Glomerular endothelial cell (primary cell): ENCODE measurements around a stretch of chr5.

- RAMPAGE, long total RNA = no peak
Measured at GRCh38 chr5:87267122-87267572, 536 bp upstream of the RASA1 start.

GRCh38 chr5:87278781-87279053, 11.0 kb downstream of the RASA1 start:
- RAMPAGE, long total RNA = no peak

DNA sequence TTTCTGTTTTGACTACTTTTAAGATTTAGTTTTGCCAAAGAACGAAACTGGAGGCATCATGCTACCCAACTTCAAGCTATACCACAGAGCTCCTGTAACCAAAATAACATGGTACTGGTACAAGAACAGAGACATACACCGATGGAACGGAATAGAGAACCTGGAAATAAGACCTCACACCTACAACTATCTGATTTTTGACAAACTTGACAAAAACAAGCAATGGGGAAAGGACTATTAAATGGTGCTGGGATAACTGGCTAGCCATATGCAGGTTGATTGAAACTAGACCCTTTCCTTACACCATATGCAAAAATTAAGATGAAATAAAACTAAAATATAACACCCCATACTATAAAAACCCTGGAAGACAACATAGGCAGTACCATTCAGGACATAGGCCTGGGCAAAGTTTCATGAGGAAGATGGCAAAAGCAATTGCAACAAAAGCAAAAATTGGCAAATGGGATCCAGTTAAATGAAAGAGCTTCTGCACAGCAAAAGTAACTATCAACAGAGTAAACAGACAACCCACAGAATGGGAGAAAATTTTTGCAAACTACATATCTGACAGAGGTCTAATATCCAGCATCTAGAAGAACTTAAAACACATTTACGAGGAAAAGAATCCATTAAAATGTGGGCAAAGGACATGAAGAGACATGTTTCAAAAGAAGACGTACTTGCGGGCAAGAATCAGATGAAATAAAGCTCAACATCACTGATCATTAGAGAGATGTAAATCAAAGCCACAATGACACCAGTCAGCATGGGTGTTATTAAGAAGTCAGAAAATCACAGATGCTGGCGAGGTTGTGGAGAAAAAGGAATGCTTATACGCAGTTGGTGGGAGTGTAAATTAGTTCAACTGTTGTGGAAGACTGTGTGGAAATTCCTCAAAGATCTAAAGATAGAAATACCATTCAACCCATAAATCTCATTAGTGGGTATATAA, 37.8 kb downstream of the RASA1 start:
- RAMPAGE, long total RNA = no peak

GRCh38 chr5:87352566-87353363, 60.0 kb downstream of the CCNH start:
- RAMPAGE, long total RNA = no peak

GRCh38 chr5:87385856-87386270, 26.9 kb downstream of the CCNH start:
- RAMPAGE, long total RNA = no peak

DNA sequence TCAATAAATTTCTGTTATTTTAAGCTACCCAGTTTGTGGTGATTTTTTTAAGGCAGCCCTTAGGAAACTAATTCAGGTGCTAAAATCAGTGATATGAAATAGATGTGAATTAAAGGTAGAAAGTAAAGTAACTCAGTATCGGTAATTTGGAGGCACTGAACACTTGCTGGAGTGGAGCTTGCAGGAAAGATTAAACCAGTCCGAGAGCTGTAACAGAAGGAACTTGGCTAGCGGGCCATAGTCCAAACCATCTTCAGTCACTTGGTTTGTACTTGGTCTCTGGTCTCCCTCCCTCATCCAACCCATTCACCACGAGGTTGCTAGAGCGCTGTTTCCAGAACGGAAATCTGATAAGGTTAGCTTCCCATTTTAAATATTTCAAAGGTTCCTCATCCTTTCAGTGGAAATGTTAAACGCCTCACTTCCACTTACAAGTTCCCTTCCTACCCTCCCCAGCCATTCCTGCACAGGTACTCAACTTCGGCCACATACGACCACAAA, 925 bp downstream of the CCNH start:
- RAMPAGE, long total RNA = no peak

DNA sequence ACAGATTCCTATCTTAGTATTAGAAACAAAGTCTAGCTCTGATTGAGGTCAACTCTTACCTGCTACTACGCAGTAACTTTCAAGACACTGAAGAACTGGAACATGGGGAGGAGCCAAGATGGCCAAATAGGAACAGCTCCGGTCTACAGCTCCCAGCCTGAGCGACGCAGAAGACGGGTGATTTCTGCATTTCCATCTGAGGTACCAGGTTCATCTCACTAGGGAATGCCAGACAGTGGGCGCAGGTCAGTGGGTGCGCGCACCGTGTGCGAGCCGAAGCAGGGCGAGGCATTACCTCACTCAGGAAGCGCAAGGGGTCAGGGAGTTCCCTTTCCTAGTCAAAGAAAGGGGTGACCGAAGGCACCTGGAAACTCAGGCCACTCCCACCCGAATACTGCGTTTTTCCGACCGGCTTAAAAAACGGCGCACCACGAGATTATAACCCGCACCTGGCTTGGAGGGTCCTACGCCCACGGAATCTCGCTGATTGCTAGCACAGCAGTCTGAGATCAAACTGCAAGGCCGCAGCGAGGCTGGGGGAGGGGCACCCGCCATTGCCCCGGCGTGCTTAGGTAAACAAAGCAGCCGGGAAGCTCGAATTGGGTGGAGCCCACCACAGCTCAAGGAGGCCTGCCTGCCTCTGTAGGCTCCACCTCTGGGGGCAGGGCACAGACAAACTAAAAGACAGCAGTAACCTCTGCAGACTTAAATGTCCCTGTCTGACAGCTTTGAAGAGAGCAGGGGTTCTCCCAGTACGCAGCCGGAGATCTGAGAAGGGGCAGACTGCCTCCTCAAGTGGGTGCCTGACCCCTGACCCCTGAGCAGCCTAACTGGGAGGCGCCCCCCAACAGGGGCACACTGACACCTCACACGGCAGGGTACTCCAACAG, 216.2 kb downstream of the TMEM161B start:
- RAMPAGE, long total RNA = no peak

- RAMPAGE, long total RNA = no peak
Measured at GRCh38 chr5:88141679-88142007, 127.0 kb downstream of the TMEM161B start.

DNA sequence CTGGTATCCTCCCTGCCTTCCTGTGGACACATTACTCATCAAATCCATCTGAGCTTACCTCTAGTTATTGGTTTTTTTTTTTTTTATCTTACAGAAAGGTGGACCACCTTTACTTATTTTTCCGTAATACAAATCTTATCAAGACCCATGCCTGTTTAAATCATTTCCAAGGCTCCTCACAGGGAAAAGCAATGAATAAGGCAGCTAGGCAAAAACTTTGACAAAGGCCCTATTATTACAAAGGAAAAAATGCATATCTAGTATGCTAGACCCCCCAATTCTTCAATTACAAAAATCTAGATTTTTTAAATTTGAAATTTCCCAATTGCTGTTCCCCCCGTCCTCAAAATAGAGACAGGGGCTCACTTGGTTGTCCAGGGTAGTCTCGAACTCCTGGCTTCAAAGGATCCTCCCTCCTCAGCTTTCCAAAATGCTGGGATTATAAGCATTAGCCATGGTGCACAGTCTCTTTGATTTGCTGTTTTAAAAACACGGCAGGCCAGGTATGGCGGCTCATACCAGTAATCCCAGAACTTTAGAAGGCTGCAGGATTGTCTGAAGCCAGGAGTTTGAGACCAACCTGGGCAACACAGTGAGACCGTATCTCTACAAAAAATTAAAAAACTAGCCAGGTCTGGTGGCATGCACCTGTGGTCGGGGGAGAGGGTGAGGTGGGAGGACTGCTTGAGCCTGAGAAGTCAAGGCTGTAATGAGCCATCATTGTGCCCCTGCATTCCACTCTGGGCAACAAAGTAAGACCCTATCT, 39.0 kb downstream of the TMEM161B start:
- RAMPAGE, long total RNA = no peak

DNA sequence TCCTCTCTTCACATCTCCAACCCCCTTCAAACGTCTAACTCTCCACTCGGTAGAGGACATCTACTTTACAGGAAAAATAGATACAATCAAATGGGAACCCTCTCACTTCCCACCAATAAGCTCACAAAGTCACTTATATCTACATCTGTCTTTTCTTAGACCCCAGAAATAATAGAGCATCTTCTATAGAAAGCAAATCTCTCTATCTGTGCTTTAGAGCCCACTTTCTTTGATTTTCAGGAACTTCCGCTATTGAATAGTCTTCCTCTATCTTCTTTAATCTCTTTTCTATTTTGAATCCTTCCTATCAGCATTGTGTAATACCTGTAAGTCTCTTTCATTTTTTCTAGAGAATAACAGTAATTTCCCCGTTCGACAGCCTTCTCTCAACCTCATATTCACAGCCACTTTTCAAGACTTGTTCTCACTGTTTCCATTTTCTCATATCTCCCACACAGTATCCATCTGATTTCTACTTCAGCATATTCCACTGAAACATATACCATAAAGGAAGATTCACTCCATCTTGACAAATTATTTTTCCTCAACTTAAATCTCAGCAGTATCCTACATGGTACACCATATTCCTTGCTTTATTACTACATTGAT, 26.8 kb downstream of the TMEM161B start:
- RAMPAGE, long total RNA = no peak

GRCh38 chr5:88268311-88268695, 342 bp downstream of the TMEM161B start:
- RAMPAGE, long total RNA = no peak

GRCh38 chr5:88825261-88825549, 57.8 kb downstream of the MEF2C start:
- RAMPAGE, long total RNA = no peak

DNA sequence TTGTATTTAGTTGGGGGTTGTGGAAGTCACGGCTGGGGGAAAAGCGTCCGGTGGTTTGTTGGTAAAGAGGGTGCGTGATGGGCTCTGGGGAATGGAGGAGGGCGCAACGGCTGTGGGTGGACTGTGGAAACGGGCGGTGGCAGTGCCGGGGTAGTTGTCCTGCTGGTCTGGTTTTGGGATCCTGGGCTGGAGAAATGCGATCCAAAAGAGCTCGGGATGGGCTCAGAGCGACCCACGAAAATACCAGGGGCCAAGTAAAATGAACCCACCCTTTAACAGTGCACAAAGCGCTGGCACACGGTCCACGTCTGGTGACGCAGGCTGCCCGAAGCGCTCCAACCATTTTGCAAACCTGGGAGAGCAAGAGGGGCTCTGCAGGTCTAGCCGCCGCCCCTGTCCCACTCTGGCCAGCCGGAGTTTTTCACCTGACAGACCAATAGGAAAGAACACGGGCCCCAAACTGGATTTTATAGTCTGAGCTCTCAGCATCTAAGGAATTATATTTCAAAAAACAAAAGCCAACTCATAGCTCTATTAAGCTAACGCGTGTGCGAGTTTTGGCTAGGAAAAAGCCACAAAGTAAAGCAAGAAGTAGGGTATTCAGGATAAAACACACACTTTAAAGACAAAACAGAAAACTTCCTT, 6.8 kb upstream of the MEF2C start:
- RAMPAGE, long total RNA = no peak

- RAMPAGE, long total RNA = no peak
Measured at GRCh38 chr5:89302810-89303412, 419.9 kb upstream of the MEF2C start.

- RAMPAGE, long total RNA = no peak
Measured at GRCh38 chr5:90408412-90408945, 1.1 kb downstream of the CETN3 start.

- RAMPAGE, long total RNA = no peak
Measured at GRCh38 chr5:90871268-90872272, 313.0 kb downstream of the ADGRV1 start.

GRCh38 chr5:90878640-90879218, 320.1 kb downstream of the ADGRV1 start:
- RAMPAGE, long total RNA = no peak

GRCh38 chr5:90915528-90915842, 356.9 kb downstream of the ADGRV1 start:
- RAMPAGE, long total RNA = no peak

DNA sequence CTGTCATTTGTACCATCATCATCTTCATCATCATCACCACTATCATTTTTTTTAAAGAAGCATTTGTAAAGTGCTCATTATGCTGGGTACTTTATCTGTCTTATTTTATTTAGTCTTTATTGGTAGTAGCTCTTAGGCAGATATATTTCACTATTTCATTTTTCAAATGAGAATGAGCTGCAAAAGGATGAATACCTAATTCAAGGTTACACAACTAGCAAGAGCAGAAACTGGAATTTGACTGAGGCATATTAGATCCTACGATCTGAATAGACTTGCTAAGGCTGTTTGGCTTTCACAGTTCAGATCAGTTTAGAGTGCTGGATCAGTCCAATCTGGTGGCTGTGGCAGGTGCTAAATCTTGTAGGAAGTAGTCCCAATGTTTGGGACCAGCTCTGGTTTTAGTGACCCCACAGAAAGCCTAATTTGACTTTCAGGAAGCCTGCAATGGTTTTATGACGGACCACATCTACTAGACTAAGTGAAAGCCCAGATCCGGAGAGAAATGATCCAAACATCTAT, 359.3 kb downstream of the ADGRV1 start:
- RAMPAGE, long total RNA = no peak

- RAMPAGE, long total RNA = no peak
Measured at GRCh38 chr5:91120343-91120621, 262.8 kb downstream of the ARRDC3 start.